Neural progenitor cell (in vitro differentiated cells): Measurements from ENCODE around the genes BRD8 and KDM3B.

GRCh38 chr5:135705694-135706519, 127.1 kb upstream of the CXCL14 start:
- RAMPAGE, long total RNA, result no peak

DNA sequence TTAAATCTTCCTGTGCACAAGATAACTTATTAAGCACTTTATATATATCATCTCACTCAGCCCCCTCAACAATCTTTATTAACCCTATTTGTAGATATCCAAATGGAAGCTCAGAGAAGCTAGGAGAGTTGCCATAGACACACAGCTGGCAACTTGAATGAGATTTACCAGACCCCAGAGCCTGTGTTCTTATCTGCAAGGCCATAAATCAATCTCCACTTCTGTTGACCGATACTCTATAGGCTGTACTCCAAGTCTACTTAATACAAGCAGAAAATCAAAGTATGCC, 5.9 kb upstream of the IL9 start:
- RAMPAGE, long total RNA, result no peak

- RAMPAGE, long total RNA, result no peak
Observed at GRCh38 chr5:137072289-137072552, 426.9 kb downstream of the SPOCK1 start.

- RAMPAGE, long total RNA, result no peak
Observed at GRCh38 chr5:137073187-137073748, 425.9 kb downstream of the SPOCK1 start.

DNA sequence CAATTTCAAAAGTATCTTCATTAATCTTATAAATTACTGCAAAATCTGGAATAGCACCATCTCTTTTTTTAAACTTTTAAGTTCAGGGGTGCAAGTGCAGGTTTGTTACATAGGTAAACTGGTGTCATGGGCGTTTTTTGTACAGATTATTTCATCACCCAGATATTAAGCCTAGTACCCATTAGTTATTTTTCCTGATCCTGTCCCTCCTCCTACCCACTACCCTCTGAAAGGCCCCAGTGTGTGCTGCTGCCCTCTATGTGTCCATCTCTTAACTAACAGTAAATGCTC, 46.4 kb upstream of the HNRNPA0 start:
- RAMPAGE, long total RNA, result no peak

DNA sequence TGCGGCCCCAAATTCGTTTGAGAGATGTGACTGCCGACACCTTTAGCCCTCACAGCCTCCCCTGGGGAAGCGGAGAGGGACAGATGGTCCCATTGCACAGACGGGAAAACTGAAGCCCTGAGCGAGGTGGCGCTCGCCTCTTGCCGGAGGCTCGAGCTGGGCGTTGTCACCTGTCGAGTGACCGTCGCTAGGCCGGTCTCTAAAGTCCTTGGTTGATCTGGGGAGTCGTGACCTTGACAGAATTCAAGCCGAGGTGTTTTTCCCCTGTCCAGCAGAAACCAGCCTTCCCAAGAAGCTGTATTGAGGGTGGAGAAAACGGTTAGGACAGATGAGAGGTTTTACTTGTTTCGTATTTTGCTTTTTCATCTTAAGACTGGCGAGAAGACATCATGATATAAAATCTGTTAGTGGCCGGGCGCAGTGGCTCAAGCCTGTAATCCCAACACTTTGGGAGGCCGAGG, 367 bp downstream of the PKD2L2 start:
- RAMPAGE, long total RNA, result no peak

DNA sequence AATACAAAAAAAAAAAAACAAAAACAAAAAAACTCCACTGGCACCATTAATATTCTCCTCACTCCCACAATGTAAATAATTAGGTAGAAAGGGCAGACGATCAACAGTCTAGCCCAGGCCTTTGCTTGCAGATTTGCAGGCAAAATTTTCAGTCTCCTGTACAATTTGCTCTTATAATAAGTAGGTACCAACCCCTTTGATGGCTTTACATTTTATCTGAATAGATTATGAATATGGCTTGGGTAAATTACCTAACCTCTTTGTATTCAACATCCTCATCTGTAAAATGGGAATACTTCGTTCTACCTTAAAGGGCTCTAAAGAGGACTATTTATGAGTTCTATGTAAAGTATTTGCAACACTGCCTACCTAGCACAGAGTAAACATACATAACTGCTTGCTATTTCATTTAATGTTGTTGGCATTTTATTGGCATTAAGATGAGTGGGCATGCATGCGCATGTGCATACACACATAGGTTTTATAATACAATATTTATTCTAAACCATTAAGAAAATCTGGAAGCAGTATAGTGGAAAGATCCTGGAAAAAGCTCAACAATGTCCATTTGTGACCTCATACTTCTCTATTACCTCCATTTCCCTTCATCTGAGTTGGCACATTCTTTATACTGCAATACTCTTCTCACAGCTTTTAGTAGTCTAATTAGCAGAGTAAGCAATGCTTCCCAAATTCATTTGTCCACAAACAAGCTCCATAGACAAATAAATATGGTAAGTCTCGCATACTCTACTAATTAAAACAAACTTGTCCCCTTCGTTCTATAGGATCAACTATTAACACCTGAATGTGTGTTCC, 57.3 kb downstream of the PKD2L2 start:
- RAMPAGE, long total RNA, result no peak

- RAMPAGE, long total RNA, result start-site peak on the minus strand at chr5:138178622-138178662, 1,242 and 861 reads in 2 replicates
Observed at GRCh38 chr5:138178288-138178873, at the start of gene BRD8. Gene BRD8 (minus strand): TSS chr5:138178630.

DNA sequence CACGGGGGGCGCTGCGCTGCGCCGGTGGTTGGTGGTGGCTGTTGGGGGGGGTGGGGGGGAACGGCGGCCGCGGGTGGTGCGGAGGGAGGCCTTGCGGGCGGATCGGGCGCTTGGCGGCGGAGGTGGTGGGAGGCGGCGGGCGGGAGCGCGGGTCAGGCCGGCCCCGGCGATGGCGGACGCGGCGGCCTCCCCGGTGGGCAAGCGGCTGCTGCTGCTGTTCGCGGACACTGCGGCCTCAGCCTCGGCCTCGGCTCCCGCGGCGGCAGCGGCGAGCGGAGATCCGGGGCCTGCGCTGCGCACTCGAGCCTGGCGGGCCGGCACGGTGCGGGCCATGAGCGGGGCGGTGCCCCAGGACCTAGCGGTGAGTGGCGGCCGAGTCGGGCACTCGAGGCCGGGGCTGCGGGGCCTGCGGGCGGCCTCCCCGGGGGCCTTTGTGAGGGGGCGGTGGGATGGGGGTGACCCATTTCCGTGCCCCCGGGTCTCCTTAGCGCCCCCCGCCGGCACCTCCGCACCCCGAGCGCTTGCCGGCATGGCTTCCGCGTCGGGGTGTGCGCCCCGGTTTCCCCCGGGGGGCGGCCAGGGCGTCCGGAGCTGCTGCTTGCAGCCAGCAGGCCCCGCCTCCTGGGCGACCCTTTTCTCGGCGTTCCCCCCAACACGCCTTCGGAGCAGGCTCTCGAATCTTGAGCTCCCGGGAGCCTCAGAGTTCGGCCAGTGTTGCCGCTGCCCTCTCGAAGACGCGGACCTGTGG, at the start of gene KDM3B:
KDM3B (plus strand) TSS at position 59 of the 748 bp plus-strand sequence.
- RAMPAGE, long total RNA, result no peak

- RAMPAGE, long total RNA, result no peak
Observed at GRCh38 chr5:138369577-138370247, 17.2 kb downstream of the KDM3B start.

- RAMPAGE, long total RNA, result no peak
Observed at GRCh38 chr5:138385876-138386816, 33.7 kb downstream of the KDM3B start.

DNA sequence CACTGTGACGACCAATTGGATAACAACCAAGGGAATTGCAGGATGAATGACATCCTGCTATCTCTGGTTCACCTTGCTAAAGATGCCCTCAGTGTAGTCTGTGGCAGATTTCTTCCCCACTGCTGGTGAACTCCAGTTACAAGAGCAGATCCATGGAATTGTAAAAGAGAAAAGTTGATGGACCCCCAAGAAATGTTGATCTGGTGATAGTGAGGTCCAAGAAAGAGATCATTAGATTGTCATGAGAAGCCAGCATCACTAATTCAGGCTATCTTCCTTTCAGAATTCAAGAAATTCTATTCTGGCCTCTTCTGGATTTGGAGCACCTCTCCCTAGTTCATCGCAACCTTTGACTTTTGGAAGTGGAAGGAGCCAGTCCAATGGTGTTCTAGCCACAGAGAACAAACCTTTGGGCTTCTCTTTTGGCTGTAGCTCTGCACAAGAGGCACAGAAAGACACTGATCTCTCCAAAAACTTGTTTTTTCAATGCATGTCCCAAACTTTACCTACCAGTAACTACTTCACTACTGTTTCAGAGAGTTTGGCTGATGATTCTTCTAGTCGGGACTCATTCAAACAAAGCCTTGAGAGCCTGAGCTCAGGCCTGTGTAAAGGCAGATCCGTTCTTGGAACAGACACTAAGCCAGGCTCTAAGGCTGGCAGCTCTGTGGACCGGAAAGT, 38.4 kb downstream of the KDM3B start:
- RAMPAGE, long total RNA, result no peak

GRCh38 chr5:138407837-138408460, 30.9 kb upstream of the REEP2 start:
- RAMPAGE, long total RNA, result no peak

DNA sequence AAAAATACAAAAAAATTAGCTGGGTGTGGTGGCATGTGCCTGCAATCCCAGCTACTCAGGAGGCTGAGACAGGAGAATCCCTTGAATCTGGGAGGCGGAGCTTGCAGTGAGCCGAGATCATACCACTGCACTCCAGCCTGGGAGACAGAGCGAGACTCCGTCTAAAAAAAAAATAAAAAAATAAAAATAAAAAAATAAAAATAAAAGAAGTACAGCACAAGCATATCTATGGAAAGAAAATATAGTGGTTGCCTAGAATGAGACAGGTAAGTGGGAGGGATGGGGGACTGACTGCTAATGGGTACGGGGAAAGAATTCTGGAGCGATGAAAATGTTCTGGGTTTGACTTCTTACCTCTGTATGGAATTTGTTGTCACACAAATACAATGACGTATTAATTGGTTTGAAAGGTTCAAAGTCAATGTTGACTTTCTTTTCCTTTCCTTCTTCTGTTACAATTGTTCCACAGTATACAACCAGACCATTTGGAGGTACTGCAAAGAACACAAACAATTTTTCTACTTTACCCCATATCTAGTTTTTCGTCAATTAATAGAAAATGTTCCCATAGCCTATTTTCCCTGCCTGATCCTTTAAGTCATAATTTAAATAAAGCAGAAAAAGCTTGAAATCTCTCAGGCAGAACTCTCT, 25.7 kb downstream of the ETF1 start:
- RAMPAGE, long total RNA, result no peak

DNA sequence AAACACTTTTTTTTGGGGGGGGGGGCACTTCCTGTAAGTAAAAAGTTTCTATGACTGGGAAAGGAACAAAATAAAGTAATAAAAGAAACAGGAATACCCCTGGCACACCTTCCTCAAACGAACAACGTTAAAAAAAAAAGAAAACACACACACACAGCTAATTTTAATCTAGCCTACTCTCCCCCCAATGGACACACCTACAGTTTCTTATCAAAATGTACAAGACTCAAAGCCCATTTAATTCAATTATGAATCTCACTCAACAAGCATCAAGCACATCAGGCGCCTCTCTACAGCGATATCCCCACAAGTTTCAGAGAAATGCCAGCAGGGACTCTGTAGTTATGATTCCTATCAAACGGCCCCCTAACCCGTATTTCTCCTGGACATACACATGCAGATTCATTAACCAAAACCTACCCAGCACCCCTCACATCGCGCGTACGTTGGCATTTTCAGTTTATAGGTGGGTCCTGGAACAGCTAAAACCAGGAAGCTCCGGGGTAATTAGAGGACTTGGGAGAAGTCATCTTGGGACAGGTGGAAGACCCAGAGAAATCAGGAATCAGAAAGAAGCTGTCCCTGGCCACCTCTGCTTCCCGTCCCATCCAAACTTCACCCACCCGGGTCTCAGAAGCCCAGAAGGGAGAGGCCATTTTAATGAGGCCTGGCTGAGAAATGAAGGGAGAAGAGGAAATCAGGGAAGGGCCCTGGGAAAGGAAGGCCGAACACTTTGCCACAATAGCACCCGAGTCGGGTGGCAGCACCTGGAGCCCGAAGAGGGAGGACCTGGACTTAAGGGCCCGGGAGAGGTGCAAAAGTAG, 1.1 kb downstream of the ETF1 start:
- RAMPAGE, long total RNA, result no peak

- RAMPAGE, long total RNA, result no peak
Observed at GRCh38 chr5:138611254-138611995, 36.2 kb upstream of the HSPA9 start.

DNA sequence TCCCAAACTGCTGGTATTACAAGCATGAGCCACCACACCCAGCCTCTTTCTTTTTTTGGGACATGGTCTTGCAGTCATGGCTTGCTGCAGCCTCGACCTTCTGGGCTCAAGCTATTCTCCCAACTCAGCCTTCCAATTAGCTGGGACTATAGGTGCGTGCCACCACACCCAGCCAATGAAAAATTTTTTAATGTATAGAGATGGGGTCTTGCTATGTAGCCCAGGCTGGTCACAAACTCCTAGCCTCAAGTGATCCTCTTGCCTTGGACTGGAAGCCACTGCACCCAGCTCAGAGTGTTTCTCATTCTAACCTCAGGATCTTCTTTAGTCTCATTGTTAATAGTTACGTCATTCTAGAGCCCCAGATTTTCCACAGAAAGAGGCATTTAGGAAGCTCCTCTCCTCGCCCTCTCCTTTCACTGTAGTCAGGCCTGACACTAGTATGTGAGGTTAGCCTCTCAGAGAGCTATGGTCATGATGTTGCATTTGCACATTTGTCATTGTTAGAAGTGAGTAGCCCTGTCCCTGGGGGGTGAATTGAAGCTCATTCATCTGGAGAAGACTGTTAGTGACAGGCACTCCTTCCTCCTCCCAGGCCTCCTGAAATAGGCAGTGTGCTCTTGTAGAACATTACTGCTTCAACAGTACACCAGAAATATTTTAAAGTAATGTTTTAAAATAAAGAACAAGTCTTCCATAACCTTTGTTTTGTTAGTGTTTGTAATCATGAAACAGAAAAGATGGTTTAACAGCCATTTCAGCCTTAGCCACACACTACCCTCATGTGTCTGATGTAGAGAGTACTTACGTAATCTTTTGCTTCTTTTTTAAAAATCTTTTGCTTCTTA, 26.5 kb upstream of the LRRTM2 start:
- RAMPAGE, long total RNA, result no peak

DNA sequence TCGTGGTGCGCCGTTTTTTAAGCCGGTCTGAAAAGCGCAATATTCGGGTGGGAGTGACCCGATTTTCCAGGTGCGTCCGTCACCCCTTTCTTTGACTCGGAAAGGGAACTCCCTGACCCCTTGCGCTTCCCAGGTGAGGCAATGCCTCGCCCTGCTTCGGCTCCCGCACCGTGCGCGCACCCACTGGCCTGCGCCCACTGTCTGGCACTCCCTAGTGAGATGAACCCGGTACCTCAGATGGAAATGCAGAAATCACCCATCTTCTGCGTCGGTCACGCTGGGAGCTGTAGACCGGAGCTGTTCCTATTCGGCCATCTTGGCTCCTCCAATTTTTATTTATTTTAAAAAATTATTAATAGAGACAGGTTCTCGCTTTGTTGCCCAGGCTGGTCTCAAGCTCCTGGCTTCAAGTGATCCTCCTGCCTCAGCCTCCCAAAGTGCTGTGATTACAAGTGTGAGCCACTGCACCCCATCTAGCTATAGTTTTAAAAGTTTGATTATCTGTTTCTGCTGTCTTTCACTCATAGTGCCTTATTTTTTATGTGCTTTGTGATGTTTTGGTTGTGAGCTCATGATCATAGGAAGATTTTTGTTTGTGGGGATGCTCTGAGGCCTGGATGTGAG, 136.1 kb upstream of the LRRTM2 start:
- RAMPAGE, long total RNA, result no peak

DNA sequence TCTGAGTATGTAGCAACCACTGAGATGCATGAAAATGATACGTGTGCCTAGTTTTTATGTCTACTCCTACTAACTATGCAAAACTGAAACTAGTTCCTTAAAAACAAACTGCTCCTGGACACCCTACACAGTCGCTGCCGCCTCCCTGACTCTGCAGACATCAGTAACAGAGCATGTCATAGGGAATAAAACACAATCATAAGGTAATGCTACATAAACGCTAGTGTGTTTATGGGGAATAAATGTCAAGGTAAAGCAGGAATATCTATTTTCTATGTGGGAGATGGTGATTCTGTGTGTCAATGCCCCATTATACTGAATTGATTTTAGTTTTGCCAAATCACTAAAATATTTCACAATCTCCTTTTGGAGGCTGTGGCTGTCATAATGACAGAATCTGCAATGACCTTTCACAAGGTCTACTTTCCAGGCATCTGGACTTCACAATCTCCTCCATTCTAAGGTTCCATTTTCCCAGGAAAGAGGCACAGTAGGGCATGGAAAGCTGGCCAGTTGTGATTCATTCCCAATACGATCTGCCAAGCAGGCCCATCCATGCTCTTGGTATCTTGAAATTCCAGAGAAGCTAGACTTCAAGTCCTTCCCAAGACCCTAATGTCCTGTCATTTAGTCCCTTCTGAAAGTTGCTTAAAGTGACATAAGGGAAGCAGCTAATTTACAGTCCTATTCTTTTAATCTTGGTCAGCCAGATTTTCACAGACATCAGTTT, 122.6 kb downstream of the SIL1 start:
- RAMPAGE, long total RNA, result no peak

GRCh38 chr5:139120445-139120867, 77.7 kb downstream of the SIL1 start:
- RAMPAGE, long total RNA, result no peak